Psoas muscle (tissue), 2 donors: ENCODE measurements around the gene CCDC6.

- PRO-cap, 2 experiments: no peak in any of the 2 experiments
These were observed 14.9 kb downstream of the TFAM start for GRCh38 chr10:58399983-58400643.

GRCh38 chr10:58448050-58448362 is 62.8 kb downstream of the TFAM start:
- PRO-cap, 2 experiments: no peak in any of the 2 experiments

DNA sequence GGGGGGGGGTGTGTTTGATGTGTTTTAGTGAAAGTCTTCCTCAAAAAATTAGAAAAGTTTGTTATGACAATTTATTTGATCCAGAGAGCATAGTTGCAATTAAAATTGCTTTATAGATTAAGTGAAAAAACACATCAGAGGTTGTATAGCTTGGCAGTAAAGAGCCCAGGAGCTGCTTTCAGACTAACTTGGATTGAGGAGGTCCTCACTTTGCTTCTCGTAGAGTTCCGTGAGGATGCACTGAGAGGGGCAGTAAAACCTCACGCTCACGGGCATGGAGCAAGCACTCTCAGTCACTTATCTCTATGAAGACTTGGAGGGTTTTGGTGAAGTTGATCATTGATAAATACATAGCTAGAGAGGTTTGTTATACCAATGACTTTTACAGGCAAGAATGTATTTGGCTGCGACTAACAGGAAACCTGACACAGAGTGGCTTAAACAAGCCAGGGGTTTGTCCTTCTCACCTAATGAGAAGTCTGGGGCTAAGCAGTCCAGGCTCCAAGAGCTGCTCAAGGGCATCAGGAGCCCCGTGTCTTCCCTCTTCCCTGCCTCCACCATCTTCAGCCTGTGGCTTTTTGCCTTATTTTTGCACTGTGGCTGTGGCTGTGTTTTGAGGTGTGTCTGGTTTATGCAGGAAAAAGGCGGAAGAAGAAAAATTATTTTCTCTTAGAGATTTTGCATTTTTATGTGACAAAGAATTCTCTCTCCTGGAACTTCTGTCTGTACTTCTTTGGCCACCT is 6.1 kb downstream of the BICC1 start:
- PRO-cap, 2 experiments: no peak in any of the 2 experiments

DNA sequence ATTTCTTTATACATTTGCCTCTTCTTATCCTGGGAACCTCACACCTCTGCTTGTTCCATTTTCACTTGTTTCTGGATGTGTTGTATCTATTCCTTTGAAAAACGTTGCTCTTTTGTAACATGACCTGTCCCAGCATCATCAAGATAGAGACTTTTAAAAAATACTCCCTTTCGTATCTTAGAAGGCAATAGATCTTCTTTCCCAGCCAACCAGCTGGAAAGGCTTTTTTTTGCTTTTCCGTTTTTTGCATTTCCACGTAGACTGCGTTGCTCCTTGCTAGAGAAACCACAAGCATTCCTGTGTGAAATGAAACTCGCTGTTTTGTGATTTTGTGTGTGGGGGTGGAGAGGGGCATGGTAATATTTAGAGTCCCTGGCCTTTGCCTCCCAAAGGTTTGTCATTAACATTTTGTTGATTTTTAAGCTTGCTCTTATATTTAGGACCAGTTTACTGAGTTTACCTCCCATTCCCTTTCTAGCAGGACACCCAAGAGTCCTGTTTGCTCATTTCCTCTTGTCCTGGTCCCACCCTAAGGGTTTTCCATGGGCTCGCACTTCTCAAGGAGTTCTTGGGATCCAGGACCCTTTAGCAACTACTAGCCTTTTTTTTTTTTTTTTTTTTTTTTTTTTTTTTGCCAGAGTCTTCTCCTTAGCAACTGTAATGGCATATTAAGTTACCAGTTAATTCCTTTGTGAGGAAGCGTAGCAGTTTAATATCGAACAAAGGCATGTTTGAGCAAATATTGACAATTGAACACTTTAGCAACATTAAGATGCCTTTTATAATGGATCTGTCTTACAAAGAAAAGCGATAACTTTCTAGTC is 243.6 kb downstream of the BICC1 start:
- PRO-cap, 2 experiments: no peak in any of the 2 experiments

DNA sequence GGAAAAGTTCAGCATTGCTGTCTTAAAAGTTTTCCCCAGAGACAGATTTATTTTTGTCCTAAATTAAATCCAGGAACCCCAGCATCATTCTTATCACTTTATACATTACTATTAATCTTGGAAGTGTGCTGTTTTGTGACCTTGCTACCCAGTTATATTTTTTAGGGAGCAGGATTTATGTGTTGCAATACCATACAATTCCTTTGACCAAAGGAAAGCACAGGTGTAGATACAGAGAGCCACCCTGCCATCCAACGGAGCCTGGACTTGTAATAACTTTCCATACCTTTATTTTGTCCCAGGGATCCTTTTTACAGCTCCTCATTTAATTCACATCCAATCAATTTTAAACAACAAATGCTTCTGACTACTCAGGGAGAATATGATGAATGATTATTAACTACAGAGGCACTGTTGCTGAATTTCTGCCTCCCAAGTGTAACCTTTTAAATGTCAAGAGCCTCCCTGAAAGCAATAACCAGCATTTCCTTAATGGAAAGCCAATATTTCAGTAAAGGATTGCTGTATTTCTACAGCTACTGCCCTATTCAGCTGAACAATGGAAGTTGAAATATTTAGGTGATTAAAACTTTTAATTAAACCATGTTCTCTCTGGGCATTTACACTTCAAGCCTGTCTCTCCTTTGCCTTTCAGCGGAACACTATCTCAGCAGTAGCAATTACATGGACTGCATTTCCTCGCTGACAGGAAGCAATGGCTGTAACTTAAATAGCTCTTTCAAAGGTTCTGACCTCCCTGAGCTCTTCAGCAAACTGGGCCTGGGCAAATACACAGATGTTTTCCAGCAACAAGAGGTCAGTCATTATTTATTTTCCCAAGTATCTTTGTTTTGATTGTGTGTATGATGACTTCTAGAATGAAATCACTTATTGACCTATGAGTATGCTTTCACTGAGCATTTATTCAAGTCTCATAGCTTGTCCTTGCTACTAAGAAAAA is 304.5 kb downstream of the BICC1 start:
- PRO-cap, 2 experiments: no peak in any of the 2 experiments

DNA sequence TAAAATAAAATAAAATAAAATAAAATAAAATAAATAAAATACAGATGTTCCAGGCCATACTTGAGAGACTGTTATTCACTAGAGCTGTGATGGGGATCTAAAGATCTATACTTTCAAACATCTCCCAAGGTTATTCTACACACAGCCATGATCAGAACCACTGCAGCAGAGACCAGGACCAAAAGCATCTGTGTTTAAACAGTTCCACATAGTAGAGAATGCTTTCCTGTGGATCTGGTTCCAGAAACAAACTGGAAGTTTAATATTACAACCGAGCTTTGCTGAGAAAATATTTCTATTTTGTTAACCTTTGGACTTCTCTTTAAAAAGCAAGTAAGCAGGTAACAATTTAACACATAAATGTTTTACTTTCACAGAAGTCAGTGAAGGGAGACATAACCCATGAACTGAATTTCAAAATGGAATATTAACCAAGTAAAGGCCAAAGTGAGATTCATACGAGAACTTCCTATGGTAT is 98.7 kb upstream of the PHYHIPL start:
- PRO-cap, 2 experiments: no peak in any of the 2 experiments

- PRO-cap, 2 experiments: no peak in any of the 2 experiments
These were observed 867 bp upstream of the PHYHIPL start for GRCh38 chr10:59175570-59175982.

GRCh38 chr10:59177077-59177425 is 608 bp downstream of the PHYHIPL start:
- PRO-cap, 2 experiments: no peak in any of the 2 experiments

DNA sequence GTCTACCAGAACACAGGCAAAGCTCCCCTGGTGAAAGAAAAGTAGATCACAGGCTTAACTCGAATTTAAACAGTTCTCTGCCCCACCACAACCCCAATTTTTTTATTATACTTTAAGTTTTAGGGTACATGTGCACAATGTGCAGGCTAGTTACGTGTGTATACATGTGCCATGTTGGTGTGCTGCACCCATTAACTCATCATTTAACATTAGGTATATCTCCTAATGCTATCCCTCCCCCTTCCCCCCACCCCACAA is 31.9 kb upstream of the MRLN start:
- PRO-cap, 2 experiments: no peak in any of the 2 experiments

- PRO-cap, 2 experiments: no peak in any of the 2 experiments
These were observed 1.2 kb downstream of the CCDC6 start for GRCh38 chr10:59904786-59905925.

- PRO-cap, 2 experiments: peak in 2 of 2 experiments; most common plus-strand start chr10:59906553 (in 1); most common minus-strand start chr10:59906494 (in 2)
These were observed at the start of gene CCDC6 for GRCh38 chr10:59906089-59907096. Gene CCDC6, minus strand, starts transcription at chr10:59906556.

- PRO-cap, 2 experiments: no peak in any of the 2 experiments
These were observed 73.9 kb downstream of the RHOBTB1 start for GRCh38 chr10:60869655-60870885.

- PRO-cap, 2 experiments: no peak in any of the 2 experiments
These were observed 68.5 kb downstream of the RHOBTB1 start for GRCh38 chr10:60875378-60876069.

DNA sequence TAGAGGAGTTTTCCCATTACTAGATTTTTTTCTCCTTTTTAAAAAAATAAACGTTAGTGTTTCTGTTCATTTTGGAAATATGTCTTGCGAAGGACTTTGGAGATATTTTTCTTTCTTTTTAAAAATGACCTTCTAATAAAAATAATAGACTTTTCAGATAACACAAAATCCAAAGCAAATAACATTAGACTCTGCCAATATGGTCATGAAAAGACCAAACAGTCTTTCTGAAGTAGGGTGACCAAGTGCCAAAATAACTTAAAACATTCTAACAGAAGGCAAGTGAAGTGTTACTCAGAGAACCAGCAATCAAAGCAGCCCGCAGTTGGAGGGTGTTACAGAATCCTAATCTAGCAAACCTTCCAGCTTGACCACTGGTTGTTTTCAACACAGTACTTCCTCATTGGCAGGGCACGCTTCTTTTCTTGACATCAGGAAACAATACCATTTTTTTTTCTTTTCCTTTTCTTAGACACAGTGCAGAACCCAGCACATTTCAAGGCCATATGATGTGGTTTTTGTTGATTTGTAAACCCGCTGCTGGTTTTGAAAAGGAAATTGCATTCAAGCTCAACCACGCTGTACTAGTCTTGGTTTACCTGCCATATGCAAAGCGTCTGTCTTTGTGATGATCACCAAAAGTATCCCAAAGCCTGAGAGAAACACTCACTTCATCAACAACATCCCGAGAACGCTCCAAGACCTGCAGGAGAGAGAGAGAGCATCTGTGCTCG is 33.5 kb downstream of the RHOBTB1 start:
- PRO-cap, 2 experiments: no peak in any of the 2 experiments

GRCh38 chr10:62019009-62019440 is 117.5 kb downstream of the ARID5B start:
- PRO-cap, 2 experiments: no peak in any of the 2 experiments

- PRO-cap, 2 experiments: no peak in any of the 2 experiments
These were observed 118.4 kb downstream of the ARID5B start for GRCh38 chr10:62019963-62020320.

GRCh38 chr10:62044593-62044856 is 143.0 kb downstream of the ARID5B start:
- PRO-cap, 2 experiments: no peak in any of the 2 experiments

GRCh38 chr10:62049809-62050250 is 148.3 kb downstream of the ARID5B start:
- PRO-cap, 2 experiments: no peak in any of the 2 experiments

DNA sequence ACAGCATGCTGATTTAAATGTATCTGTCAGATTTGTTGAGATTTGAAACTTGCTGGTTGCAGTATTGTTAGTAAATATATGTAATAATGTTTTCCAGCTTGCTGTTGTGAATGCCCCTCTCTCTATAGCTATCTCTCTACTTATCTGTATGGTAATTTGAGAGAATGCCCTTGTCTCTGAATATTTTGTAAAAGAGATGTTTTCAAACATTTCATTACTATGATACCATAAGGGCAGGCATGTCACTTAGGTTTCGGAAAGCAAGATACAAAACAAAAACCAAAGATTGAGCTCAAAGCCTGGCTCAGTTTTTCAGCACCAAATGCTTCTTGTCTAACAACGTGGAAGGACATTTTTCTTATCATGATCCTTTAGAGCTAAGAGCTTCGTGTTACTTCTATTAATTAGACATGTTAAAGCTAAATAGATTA is 148.8 kb downstream of the ARID5B start:
- PRO-cap, 2 experiments: no peak in any of the 2 experiments

- PRO-cap, 2 experiments: peak in 2 of 2 experiments; most common plus-strand start chr10:62052495 (in 2); most common minus-strand start chr10:62052332 (in 1)
These were observed 150.7 kb downstream of the ARID5B start for GRCh38 chr10:62052042-62052717.